ENCODE measurements around a stretch of chr12.

DNA sequence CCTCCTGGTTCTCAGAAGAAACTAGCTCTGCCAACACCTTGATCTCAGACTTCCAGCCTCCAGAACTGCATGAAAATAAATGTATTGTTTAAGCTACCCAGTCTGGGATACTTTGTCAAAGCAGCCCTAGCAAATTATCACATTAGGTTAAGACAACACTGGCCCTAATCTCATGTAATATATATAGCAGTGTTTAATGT is 18.9 kb downstream of the TMCC3 start:
- PRO-cap = no peak
CAGE:
- cytosol, long polyA plus RNA = no peak
- long polyA plus RNA = no peak
- nucleus, long polyA plus RNA = no peak

- PRO-cap = no peak
CAGE:
- cytosol, long polyA plus RNA = no peak
- long polyA plus RNA = no peak
- nucleus, long polyA plus RNA = no peak
Measured at GRCh38 chr12:94872230-94872429, 131.4 kb downstream of the NDUFA12 start.

GRCh38 chr12:95103258-95103685 is 29.9 kb upstream of the NR2C1 start:
- PRO-cap = no peak
CAGE:
- cytosol, long polyA plus RNA = no peak
- long polyA plus RNA = no peak
- nucleus, long polyA plus RNA = no peak

DNA sequence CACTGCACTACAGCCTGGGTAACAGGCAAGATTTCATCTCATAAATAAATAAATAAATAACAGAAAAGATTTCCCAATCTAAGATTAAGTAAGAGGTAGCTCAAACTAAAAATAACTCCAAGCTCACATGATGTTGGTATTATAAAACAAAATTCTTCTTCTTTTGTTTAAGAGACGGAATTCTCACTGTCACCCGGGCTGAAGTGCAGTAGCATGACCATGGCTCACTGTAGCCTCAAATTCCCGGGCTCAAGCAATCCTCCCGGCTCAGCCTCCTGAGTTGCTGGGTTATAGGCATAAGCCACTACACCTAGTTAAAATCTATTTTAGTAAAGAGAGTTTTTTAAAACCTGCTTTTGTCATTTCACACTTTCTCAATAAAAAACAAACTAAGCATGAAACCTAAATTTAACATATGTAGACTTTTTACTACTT is 58.6 kb upstream of the NR2C1 start:
- PRO-cap = no peak
CAGE:
- cytosol, long polyA plus RNA = no peak
- long polyA plus RNA = no peak
- nucleus, long polyA plus RNA = no peak

DNA sequence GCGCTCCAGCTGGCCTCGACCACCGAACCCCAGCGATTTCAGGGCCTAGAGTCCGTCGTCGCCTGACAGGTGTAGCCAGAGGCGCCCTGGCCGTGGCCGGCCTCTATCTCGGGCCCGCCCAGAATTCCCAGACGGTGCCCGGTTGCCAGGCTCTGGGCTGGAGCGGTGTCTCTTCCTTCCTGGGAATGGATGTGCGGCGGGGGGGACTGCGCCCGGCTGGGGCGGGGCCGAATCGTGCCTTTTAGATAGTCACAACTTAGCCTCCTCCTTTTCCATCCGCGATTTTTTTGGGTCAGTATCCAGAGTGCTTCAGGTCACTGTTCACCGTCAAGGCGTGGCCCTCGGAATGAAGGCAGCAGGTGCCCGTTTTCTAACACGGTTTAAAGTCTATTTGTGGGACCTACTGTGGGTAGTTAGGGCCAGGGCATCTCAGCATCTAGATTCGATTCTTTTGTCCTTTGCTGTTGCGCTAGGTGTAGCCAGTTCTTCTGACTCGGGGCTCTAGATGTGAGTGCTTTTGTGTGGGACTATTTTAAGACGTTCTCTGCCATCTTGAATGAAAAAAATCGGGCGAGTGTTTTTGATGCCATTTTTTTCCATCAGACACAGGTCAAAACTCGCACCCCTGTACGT is 496 bp downstream of the VEZT start:
- PRO-cap = bidirectional peak, plus-strand start at position 327 of the sequence, minus-strand start at position 126 of the sequence; unidirectional peak, minus-strand start at position 348 of the sequence
CAGE:
- cytosol, long polyA plus RNA = start-site peak on the plus strand centred at position 295 of the sequence, 60 bp wide, 42 and 65 reads in 2 replicates
- long polyA plus RNA = no peak
- nucleus, long polyA plus RNA = start-site peak on the plus strand centred at position 267 of the sequence, 142 bp wide, 49 and 73 reads in 2 replicates

DNA sequence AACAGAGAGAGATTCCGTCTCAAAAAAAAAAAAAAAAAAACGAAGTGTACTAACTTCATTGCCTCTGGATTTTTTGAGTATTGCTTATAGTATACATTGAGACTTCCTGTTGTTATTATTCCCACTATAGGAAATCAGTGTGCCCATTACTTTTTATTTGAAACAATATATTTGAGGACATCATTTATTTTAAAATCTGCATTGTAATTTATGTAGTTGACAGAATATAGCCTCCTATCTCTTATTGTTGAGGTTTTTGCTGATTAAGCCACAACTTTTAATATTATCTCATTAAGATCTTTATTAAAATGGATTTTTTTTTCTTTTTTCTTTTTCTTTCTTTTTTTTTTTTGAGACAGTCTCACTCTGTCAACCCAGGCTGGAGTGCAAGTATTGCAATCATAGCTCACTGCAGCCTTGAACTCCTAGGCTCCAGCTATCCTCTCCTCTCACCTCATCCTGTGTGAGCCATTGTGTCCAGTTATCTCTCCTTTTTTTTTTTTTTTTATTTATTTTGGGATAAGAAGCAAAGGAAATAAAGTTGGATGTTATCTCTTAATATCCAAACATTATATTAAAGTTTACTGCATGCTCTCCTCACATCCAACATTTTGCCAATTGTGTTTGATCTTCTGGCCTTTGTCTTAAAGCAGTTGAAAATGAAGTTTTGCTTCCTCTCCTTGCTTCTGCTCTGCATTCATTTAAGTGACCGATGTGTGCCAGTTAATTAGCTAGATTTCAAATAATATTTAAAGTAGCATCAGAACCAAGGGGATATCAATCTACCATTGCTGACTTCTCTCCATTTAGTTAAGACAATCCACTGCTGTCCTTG is 12.7 kb downstream of the VEZT start:
- PRO-cap = no peak
CAGE:
- cytosol, long polyA plus RNA = no peak
- long polyA plus RNA = no peak
- nucleus, long polyA plus RNA = start-site peak on the plus strand centred at position 487 of the sequence, 205 bp wide, 18 and 23 reads in 2 replicates

DNA sequence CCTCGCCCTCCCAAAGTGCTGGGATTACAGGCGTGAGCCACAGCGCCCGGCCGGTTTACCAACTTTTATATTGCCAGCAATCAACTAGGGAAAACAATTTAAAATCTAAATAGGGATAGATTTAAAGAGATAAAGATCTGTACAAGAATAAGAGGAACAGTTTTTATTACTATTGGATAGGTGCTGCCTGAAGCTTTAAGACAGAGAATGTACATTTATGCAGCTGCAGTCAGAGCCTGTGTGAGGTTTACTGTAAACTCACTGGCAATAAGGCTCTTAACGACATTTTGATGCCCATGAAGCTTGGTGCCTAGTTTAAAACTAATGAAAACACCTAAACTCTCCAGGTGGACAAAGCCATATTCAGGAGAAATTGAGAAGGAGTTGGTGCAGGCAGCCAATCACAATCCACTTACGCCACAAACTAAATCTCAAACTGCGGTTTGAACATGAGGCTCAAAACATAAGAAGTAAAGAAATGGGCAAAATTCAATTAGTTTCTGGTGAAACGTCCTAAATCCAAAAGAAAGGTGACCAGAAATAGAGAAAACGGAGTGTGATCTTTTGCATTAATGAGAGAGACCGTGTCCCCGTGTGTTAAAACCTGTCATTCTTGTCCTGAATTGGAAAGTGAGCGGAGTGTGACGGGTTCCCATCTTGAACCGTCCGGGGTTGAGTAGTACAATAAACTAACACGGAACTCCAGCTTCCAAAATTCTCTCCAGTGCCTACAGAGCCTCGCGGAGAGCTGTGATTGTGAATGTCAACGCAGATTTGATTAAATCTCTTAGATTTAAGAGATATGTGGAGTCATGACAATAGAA is 835 bp upstream of the METAP2 start:
- PRO-cap = bidirectional peak, plus-strand start at position 610 of the sequence, minus-strand start at position 625 of the sequence; unidirectional peak, minus-strand start at position 686 of the sequence
CAGE:
- cytosol, long polyA plus RNA = no peak
- long polyA plus RNA = no peak
- nucleus, long polyA plus RNA = no peak

DNA sequence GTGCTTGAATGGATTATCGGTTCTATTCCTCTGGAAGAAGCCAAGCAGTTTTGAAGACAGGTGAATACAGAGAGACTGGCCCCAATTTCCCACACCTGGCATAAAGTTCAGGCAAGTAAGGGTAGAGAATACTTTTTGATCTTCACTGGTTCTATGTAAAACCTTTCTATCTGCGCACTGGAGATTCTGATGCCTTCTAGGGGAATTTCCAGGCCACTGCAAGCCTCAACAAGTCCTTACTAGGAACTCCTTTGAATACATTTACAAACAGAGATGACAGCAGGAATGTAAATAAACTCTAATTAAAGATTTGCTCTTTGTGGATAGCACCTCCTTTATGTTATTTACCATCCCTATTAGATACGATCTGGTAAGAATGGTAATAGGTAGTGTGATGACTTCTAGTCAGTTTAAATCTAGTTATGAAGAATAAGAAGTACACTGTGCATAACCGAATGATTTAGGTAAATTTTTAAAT is 69.2 kb downstream of the NTN4 start:
- PRO-cap = no peak
CAGE:
- cytosol, long polyA plus RNA = no peak
- long polyA plus RNA = no peak
- nucleus, long polyA plus RNA = no peak

DNA sequence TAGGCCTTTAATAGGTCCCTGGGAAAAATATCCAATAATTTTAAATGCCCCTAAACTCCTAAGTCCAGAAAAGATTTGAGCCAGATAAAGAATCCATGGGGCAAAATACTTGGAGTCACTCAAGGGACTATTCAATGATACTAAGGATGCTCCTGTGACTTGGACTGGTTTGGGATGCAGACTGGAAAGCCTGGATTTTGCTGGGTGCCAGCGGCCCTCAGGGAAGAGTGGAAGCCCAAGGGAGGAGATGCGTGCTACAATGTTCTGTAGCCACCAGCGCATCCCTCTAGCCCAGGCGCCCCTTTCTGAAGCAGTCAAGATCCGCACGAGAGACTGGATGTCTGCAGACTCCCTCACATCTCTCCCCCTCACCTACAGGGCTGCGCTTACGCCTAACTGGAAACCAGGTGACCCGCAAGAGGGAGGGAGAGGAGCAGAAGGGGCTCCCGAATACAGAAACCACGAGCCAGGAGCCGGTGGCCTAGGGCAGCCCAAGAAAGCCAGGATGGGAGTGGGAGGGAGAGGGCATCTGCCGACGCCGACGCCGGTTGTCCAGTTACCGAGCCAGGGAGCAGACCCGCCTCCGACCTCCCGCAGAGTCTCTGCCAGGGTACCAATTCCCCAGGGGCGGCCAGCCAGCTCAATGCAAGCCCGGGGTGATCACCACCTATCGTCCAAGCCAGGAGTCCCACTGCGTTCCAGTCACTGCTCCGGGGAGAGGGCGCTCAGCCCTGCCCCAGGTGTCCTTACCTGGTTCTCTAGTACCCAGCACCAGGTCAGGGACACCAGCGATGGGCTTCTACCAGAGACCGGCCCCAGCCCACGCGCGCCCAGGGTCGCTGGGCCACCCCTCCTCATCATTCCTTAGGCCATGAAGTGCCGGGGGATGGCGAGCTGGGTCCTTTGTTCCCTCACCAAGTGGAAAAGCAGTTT is 1.3 kb downstream of the NTN4 start:
- PRO-cap = no peak
CAGE:
- cytosol, long polyA plus RNA = no peak
- long polyA plus RNA = no peak
- nucleus, long polyA plus RNA = no peak

DNA sequence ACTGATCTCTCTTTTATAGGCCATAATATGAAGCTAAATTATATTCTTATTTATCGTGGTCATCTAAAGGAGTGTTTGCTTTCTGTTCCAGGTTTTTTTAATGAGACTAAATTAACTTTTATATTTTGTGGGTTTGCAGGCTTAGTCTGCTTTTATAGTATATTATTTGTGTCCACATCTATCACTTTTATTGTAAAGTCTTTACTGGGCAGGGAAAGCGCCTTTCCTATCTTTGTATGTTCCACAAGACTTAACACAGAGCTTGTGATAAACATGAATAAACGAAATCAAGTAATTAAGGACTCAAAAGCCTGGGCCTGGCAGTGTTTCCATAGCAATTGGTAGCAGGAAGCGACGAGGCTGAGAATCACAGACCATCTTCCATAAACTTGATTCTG is 484 bp downstream of the CCDC38 start:
- PRO-cap = no peak
CAGE:
- cytosol, long polyA plus RNA = no peak
- long polyA plus RNA = no peak
- nucleus, long polyA plus RNA = no peak

DNA sequence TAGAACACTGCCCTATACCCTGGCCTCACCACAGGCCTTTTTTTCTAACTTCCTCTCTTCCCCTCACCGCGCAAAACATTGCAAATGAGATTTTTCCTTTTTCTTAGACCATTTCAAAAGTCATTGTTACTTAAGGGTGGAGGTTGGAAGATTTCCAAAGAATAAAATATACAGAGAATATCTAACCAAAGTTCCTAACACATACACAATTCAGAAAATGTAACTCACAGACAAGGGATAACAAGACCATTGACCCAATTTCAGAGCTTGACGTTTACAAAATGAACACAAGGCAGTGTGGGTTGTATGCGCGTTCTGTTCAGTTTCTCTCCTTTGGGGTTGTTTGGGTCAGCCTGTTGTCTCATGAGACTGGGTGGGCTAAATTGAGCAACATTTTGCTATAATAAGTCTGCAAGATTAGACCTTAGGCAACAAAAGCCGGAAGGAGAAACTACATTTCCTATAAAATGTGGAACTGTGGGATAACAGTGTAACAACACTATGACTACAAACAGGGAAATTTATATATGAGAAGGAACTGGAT is 18.8 kb upstream of the LTA4H start:
- PRO-cap = no peak
CAGE:
- cytosol, long polyA plus RNA = no peak
- long polyA plus RNA = no peak
- nucleus, long polyA plus RNA = no peak

GRCh38 chr12:96195004-96195933 is 1.1 kb downstream of the ELK3 start:
- PRO-cap = no peak
CAGE:
- cytosol, long polyA plus RNA = no peak
- long polyA plus RNA = no peak
- nucleus, long polyA plus RNA = no peak

DNA sequence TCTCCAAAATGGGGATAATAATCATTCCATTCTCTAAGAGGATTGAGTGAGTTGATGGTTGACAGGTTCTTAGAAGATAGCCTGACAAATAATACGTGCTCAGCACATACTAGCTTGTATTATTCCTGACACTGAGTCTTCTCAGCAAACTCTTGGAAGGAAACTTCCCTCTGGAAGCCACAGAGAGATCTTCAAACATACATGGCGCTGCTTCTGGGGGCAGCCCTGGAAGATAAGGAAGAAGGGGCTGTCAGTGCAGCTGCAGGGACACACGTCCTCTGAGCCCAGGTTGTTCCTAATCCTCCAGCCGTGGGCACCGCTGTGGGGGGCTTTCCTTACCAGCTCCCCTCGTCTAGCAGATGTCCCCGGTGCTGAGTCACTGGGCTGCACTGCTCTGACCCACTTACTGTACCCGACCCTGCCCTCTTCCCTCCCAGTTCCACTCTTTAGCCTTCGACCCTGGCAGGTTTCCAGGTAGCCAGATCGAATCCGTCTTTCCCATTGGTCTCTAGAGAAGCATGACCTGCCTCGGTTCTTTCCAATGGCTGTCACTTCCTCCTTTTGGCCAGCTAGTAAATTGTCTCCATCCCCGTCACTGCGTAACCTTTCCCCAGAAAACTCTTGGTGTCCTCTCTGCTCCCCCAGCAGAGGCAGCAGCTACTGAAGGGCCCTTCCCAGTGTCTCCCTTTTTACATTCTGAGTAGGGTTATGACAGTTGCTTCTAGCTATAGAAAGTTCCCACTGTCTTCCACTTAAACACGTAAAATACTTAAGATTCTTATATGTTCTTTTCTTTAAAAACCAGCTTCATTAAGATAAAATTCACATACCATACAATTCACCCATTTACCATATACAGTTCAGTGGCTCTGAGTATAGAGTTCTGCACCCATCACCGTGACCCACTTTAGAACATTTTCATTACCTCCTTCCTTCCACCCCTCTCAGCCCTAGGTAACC is 48.5 kb downstream of the ELK3 start:
- PRO-cap = no peak
CAGE:
- cytosol, long polyA plus RNA = no peak
- long polyA plus RNA = no peak
- nucleus, long polyA plus RNA = no peak

DNA sequence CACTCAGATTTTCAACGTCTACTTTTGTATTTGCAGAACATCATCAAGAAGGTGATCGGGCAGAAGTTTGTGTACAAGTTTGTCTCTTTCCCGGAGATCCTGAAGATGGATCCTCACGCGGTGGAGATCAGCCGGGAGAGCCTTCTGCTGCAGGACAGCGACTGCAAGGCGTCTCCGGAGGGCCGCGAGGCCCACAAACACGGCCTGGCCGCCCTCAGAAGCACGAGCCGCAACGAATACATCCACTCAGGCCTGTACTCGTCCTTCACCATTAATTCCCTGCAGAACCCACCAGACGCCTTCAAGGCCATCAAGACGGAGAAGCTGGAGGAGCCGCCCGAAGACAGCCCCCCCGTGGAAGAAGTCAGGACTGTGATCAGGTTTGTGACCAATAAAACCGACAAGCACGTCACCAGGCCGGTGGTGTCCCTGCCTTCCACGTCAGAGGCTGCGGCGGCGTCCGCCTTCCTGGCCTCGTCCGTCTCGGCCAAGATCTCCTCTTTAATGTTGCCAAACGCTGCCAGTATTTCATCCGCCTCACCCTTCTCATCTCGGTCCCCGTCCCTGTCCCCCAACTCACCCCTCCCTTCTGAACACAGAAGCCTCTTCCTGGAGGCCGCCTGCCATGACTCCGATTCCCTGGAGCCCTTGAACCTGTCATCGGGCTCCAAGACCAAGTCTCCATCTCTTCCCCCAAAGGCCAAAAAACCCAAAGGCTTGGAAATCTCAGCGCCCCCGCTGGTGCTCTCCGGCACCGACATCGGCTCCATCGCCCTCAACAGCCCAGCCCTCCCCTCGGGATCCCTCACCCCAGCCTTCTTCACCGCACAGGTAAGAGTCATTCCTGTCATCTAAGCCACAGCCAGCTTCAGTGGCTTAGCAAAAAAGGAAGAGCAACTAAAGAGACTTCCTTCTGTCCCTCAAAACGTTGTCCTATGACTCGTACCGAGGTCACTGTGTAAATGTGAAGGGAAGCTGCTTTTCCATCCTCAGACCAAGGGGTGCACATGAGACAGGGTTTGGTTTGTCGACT is 53.0 kb downstream of the ELK3 start:
- PRO-cap = no peak
CAGE:
- cytosol, long polyA plus RNA = no peak
- long polyA plus RNA = no peak
- nucleus, long polyA plus RNA = no peak

- PRO-cap = no peak
CAGE:
- cytosol, long polyA plus RNA = no peak
- long polyA plus RNA = no peak
- nucleus, long polyA plus RNA = no peak
Measured at GRCh38 chr12:96266930-96267702, 72.9 kb downstream of the ELK3 start.

DNA sequence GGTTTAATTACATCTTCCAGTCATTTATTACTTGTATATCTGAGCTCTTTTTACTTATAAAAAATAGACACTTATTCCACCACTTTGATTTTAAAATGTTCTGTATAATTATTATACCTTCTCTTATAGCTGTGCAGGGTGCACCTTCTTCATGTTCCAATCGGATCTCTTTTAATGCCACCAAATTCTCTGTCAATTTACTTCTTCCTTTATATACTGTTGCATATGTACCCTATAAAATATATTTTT is 101.6 kb downstream of the CDK17 start:
- PRO-cap = no peak
CAGE:
- cytosol, long polyA plus RNA = no peak
- long polyA plus RNA = no peak
- nucleus, long polyA plus RNA = no peak

DNA sequence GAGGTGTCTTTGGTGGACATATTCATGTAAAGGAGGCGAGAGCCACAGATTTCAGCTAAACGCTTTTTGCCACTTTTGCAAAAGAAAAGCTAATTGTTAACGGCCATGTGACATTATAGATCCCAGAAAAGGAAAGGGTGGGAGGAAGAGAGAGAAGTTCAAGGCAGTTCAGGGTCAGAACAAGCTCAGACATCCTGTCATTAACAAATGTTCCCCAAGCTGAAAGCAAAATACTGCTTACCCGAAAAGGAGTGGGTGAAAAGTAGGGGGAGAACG is 1.4 kb downstream of the CDK17 start:
- PRO-cap = no peak
CAGE:
- cytosol, long polyA plus RNA = no peak
- long polyA plus RNA = no peak
- nucleus, long polyA plus RNA = no peak

DNA sequence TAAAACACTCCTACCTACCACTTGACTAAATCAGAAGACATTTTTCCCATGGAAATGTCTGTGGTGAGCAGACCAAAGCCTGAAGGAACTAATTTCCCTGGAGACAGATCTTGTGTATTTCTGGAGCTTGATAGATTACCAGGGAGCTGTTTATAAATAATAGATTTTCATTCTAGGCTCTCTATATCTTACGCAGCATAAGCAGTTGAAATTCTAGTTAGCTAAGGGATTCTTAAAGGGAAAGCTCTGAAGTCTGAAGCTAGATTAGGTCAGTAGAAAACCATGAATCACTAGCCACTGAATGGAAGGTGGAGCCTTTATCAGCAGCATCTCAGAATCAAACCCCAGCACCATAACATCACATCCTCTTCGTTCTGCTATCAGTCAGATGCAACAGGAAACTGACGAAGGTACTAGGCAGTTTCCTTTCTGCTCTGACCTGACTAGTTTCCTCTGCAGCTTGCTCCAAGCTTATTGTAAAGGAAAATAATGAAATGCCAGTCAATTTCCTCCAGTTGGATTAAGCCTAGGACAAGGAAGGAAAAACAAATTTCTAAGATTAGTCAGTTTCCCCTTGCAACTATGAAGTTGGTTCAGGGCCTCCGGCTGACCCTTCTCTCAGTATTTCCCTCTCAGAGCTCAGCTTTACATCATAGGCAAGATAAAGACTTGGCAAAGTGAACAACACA is 43.7 kb upstream of the CFAP54 start:
- PRO-cap = no peak
CAGE:
- cytosol, long polyA plus RNA = no peak
- long polyA plus RNA = no peak
- nucleus, long polyA plus RNA = no peak

- PRO-cap = no peak
CAGE:
- cytosol, long polyA plus RNA = no peak
- long polyA plus RNA = no peak
- nucleus, long polyA plus RNA = no peak
Measured at GRCh38 chr12:98403738-98404375, 111.5 kb upstream of the TMPO start.

DNA sequence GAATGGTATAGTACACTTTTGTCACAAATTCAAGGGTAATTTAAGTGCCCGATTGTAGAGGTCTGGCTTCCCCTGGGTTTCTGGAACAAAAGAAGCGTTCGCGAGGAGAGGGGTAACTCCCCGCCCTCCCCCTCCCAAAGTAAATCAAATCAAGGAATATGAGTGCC is 526 bp upstream of the TMPO start:
- PRO-cap = no peak
CAGE:
- cytosol, long polyA plus RNA = no peak
- long polyA plus RNA = no peak
- nucleus, long polyA plus RNA = no peak